ENCODE measurements around a stretch of chr17.

GRCh38 chr17:63774908-63775804 lies 1.2 kb downstream of the DDX42 start:
- PRO-cap, result no peak
- RAMPAGE, long total RNA, 4 experiments, result no peak in any of the 4 experiments

DNA sequence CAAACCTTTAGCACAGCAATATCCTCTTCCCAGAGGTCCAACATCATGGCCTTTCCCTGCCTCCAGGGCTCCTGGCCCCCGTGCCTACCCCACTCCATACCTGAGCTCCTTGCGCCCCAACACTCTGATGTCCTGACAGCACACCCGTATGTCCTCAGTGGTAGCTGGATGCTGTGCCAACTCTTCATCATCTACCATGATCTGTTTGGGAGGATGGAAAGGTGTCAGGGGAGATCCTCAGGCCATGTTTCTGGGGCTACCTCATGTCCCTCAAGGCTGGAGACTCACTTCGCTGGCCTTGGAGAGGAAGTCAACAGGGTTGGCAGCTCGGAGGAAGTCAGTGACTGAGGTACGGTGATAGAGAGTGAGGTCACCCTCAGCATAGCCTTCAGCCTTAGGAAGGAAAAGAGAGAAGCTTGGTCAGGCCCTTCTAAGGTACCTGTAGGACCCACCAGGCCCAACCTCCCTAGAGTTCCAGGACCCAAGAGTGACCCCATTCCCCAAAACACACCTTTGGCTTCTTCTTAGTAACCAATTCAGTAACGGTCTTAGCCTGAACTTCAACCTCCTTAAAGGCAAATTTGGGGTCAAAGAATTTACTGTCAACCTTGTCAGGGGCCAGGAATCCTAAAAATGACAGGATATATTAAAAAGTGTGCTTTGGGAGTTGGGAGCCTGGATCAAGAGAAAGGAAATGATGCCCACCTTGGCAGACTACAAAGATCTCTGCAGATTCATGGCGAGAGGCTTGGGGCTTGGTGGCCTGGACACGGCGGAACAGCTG lies 2.5 kb upstream of the PSMC5 start:
- PRO-cap, result no peak
- RAMPAGE, long total RNA, 4 experiments, result no peak in any of the 4 experiments

GRCh38 chr17:63829244-63829736 lies 1.8 kb upstream of the FTSJ3 start:
- PRO-cap, result no peak
- RAMPAGE, long total RNA, 4 experiments, result no peak in any of the 4 experiments

DNA sequence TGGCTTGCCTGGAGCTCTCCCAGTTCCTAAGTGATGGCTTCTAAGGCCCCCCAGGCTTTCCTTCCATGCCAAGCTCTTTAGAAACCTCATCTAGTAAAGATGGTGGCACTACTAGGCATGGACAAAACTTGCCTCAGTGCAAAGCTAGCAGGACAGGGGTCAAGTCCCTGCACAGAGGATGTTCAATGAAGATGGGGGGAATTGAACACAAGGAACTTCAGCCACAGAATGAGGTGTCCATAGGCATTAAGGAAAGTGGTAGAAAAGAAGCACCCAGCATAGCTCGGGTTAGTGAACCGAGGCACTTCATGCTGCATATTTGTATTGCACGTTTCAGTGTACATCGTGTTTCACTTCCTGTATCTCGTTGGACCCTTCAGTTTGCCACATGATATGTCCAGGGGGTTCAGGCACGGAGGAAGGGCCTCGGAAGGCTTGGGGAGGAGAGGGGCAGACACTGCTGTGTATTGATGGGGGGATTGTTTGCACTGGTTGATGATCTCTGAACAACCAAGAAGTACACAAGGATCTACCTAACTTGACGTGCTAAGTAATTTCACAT lies 3.7 kb upstream of the GH1 start:
- PRO-cap, result no peak
- RAMPAGE, long total RNA, 4 experiments, result no peak in any of the 4 experiments

- PRO-cap, result no peak
- RAMPAGE, long total RNA, 4 experiments, result no peak in any of the 4 experiments
These were observed 4.7 kb downstream of the CD79B start for GRCh38 chr17:63927413-63927889.

- PRO-cap, result no peak
- RAMPAGE, long total RNA, 4 experiments, result no peak in any of the 4 experiments
These were observed 12.5 kb downstream of the SCN4A start for GRCh38 chr17:63959921-63960877.

GRCh38 chr17:63988495-63988982 lies 9.6 kb upstream of the PRR29 start:
- PRO-cap, result no peak
- RAMPAGE, long total RNA, 4 experiments, result no peak in any of the 4 experiments

GRCh38 chr17:64007972-64008443 lies 9.9 kb downstream of the PRR29 start:
- PRO-cap, result no peak
- RAMPAGE, long total RNA, 4 experiments, result no peak in any of the 4 experiments

DNA sequence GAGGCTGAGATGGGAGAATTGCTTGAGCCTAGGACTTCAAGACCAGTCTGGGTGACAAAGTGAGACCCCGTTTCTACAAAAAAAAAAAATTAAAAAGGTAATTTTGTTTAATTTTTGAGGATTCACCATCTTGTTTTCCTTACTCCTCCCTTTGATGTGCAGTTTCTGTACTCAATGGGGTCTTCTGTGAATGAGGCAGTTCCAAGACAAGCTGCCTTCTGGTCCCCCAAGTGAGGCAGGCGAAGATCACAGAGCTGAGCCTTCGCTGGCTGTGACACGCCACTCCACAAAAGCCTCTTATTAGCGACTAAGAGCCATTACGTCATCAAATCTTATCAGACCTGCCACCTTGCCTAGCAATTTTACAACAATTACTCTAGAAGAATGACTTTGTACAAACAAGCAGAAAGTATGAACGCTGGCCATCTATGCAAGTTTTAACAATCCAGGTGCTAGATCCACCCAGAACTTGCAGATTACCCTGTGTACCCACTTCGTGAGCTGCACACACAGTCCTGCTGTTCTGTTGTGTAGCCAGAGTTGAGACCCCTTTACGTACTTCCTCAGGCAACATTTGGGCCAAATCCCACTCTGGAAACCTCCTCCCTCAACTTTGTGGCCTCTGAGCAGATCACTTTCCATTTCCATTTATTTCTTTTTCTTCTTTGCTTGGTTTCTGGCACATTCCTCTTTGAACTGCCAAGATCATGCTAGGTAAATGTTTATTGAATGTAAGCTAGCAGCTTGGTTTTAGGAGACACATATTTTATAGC lies 3.8 kb upstream of the ICAM2 start:
- PRO-cap, result unidirectional peak, minus-strand start at position 273 of the sequence
- RAMPAGE, long total RNA, 4 experiments, result no peak in any of the 4 experiments

GRCh38 chr17:64060288-64060724 lies 39.9 kb upstream of the ICAM2 start:
- PRO-cap, result no peak
- RAMPAGE, long total RNA, 4 experiments, result no peak in any of the 4 experiments

- PRO-cap, result no peak
- RAMPAGE, long total RNA, 4 experiments, result no peak in any of the 4 experiments
These were observed 43.7 kb upstream of the ICAM2 start for GRCh38 chr17:64063794-64064913.

DNA sequence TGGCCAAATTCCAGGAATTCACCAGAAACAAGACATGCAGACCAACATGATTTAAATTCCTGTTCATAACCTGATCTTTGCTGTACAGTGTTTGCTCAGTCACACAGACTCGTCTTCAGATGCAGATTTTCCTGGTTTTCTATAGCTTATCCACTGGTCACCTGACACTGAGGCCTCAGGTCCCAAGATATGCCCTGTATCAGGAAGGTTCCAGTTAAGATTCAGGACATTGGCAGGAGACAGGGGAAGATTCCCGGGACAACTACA lies 47.4 kb downstream of the ERN1 start:
- PRO-cap, result no peak
- RAMPAGE, long total RNA, 4 experiments, result no peak in any of the 4 experiments

GRCh38 chr17:64313994-64314351 lies 50.9 kb upstream of the TEX2 start:
- PRO-cap, result no peak
- RAMPAGE, long total RNA, 4 experiments, result no peak in any of the 4 experiments

DNA sequence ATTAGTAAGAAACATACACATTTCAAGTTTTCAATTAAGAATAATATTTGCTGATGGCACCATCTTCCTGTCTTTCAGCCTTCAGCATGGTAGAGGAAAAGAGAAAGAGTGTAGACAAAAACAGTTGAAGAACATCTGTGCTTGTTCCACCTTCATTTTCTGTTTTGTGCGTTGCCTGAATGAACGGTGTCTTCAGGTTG lies 59.9 kb upstream of the TEX2 start:
- PRO-cap, result no peak
- RAMPAGE, long total RNA, 4 experiments, result no peak in any of the 4 experiments

DNA sequence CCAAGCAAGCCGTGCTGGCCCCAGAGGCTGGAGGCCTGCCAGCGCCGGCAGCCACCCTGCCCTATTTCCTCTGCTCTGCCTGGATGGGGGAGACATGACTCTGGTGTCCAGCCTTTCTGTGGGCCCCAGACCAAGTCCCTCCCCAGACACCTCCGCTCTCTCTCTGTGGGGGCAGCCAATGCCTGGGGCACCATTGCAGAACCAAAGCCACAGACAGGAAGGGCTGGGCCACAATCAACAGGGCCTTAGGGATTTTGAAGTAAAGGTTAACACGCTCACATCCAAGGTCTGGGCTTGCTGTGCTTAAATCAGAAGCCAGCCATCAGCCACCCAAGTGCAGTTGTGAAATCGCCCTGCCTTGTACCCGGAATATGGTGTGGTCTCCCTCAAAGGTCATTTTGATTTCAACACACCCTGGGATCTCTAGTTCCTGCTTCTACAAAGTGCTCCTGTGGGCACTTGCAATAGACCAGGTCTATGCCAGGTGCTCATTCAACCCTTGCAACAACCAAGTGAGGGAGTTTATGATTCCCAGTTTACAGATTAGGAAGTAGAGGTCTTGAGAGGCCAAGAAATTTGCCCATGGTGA lies 63.5 kb upstream of the TEX2 start:
- PRO-cap, result bidirectional peak, plus-strand start at position 306 of the sequence, minus-strand start at position 81 of the sequence
- RAMPAGE, long total RNA, 4 experiments, result no peak in any of the 4 experiments

DNA sequence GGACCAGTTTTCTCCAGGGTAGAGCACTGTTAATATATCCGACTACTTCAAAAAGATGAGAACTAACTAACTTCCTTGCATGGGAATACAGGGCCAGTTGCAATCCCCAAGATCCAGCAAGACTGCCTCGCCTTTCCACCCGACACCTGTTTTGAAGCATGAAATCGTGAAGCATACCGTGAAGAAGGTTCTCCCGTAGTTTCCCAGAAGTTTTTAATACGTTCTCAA lies 710 bp downstream of the POLG2 start:
- PRO-cap, result no peak
- RAMPAGE, long total RNA, 4 experiments, result no peak in any of the 4 experiments

- PRO-cap, result no peak
- RAMPAGE, long total RNA, 4 experiments, result no peak in any of the 4 experiments
These were observed 474 bp downstream of the POLG2 start for GRCh38 chr17:64496458-64496701.

DNA sequence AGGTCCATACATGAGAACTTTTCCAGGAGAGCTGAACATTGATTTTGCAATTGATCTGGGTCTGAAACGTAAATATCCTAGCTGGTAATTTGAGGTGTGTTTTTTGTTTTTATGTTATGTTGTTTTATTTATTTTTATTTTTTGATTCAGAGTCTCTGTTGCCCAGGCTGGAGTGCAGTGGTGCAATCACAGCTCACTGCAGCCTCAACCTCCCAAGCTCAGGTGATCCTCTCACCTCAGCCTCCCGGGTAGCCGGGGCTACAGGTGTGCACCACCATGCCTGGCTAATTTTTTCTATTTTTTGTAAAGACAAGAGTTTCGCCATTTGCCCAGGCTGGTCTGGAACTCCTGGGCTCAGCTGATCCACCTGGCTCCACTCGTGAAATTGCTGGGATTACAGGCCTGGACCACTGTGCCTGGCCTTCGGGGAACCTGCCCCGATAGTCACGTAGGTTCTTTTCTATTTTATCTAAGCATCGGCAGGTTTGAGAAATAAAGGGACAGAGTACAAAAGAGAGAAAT lies 3.7 kb downstream of the CEP95 start:
- PRO-cap, result no peak
- RAMPAGE, long total RNA, 4 experiments, result no peak in any of the 4 experiments

- PRO-cap, result no peak
- RAMPAGE, long total RNA, 4 experiments, result no peak in any of the 4 experiments
These were observed 25.1 kb downstream of the CEP95 start for GRCh38 chr17:64531721-64532340.

GRCh38 chr17:64808294-64809072 lies 110.8 kb downstream of the LRRC37A3 start:
- PRO-cap, result unidirectional peak, plus-strand start at chr17:64808701
- RAMPAGE, long total RNA, 4 experiments, result no peak in any of the 4 experiments